ENCODE measurements around the genes FAH and MEX3B.

- PRO-cap: no peak
Measured at GRCh38 chr15:80126108-80126627, 26.6 kb upstream of the FAH start.

DNA sequence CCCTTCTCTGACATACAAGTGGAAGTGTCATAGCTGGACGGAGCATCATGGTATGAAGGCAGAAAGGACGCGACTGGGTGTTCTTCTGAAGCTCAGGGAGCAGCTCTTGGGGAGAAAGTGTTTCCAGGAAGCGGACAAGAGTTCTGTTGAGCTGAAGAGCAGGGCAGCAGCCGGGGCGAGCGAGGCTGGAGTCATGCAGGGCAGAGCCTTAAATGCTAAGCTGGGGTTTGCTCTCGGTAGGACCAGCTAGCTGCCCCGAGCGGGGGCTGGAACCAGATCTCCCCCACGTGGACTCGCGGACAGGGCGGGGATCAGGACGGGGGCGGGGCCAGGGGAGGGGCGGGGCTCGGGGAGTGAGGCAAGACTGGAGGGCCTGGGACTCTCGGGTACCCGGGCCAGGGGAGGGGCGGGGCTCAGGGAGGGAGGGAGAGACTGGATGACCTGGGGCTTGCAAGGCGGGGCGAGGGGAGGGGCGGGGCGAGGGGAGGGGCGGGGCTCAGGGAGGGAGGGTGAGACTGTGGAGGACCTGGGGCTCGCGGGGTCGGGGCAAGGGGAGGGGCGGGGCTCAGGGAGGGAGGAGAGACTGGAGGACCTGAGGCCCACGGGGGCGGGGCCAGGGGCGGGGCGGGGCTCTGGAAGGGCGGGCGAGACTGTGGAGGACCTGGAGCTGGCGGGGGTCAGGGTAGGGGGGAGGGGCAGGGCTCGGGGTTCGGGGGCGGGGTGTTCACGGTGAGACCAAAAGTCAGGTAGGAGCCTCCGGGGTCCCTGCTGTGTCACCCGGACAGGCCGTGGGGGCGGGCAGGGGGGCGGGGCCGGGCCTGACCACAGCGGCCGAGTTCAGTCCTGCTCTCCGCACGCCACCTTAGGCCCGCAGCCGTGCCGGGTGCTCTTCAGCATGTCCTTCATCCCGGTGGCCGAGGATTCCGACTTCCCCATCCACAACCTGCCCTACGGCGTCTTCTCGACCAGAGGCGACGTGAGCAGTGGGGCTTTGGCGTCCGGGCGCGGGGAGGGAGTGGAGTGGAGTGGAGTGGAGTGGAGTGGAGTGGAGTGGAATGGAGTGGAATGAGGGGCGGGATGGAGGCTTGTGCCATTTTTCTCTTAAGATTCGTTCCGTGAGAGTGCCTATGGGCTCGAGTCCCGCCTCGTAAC is at the start of gene FAH:
FAH (plus strand) TSS at position 840 of the 1,152 bp plus-strand sequence.
- PRO-cap: unidirectional peak, minus-strand start at position 148 of the sequence; unidirectional peak, minus-strand start at position 214 of the sequence; unidirectional peak, plus-strand start at position 719 of the sequence; unidirectional peak, plus-strand start at position 855 of the sequence

GRCh38 chr15:80159621-80160388 is 7.0 kb downstream of the FAH start:
- PRO-cap: no peak

GRCh38 chr15:80699281-80699878 is 4.3 kb downstream of the ABHD17C start:
- PRO-cap: no peak

- PRO-cap: no peak
Measured at GRCh38 chr15:80943678-80944159, 45.9 kb downstream of the MESD start.

GRCh38 chr15:81269016-81269992 is 54.6 kb downstream of the STARD5 start:
- PRO-cap: no peak

- PRO-cap: no peak
Measured at GRCh38 chr15:81299231-81299467, 24.8 kb downstream of the STARD5 start.

GRCh38 chr15:81309332-81310334 is 14.3 kb downstream of the STARD5 start:
- PRO-cap: no peak

DNA sequence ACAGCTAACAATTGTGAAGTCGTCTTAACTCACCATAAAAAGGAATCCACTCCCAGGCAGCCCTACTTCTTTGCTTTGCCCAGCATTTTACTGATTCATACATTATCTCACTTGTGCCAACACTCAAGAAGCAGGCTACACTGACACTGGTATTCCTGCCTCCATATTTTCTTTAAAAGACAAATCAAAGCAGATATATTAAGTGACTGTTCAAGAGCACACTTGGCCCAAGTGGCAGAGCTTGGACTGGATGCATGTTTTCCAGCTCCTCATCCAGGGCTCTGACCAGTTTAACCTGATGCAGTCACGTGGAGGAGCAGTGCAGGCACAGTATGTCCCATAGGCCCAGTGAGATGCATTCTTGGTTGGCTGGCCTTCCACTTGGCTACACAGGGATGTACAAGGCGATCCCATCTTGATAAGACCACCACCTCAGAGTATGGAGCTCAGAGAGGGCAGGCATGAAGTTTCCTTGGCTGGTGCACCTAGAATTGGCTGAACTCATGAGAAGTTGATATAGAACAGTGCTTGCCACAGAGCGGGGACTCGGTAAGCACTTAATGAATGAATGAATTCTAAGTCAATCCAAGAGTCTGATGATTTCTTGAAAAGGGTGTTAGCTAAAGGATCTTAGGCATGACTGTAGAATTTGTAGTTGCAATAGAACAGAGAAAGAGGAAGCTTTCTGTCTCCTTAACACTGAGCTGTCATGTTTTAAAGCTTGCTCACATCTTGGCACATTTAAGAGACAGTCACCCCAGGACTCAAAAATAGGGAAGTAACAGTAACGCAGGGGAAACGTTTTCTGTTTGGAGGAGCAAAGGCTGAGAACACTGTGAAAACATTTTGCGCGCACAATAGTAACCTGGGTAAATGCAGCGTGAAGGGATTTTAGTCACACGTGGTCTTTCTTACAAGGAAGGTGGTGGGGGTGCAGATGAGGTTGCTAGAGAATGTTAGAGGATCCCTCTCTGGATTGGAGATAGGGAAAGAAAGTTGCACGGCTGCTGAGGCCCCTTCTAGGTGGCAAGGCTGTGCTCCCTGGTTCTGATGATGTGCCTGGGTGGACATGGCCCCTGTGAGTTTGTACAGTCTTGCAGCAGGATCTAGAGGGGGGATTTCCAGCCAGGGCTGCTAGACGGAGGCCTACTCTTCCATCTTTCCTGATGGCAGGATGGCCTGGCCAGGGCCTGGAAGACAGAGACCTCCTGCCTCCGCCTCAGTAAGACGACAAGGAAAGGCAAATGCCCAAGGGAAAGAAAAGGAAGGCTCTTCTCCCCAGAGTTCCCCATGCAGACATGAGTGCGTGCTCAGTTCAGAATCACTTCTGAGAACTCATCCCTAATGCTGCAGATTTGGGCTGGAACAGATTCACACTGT is 12.2 kb downstream of the STARD5 start:
- PRO-cap: no peak

DNA sequence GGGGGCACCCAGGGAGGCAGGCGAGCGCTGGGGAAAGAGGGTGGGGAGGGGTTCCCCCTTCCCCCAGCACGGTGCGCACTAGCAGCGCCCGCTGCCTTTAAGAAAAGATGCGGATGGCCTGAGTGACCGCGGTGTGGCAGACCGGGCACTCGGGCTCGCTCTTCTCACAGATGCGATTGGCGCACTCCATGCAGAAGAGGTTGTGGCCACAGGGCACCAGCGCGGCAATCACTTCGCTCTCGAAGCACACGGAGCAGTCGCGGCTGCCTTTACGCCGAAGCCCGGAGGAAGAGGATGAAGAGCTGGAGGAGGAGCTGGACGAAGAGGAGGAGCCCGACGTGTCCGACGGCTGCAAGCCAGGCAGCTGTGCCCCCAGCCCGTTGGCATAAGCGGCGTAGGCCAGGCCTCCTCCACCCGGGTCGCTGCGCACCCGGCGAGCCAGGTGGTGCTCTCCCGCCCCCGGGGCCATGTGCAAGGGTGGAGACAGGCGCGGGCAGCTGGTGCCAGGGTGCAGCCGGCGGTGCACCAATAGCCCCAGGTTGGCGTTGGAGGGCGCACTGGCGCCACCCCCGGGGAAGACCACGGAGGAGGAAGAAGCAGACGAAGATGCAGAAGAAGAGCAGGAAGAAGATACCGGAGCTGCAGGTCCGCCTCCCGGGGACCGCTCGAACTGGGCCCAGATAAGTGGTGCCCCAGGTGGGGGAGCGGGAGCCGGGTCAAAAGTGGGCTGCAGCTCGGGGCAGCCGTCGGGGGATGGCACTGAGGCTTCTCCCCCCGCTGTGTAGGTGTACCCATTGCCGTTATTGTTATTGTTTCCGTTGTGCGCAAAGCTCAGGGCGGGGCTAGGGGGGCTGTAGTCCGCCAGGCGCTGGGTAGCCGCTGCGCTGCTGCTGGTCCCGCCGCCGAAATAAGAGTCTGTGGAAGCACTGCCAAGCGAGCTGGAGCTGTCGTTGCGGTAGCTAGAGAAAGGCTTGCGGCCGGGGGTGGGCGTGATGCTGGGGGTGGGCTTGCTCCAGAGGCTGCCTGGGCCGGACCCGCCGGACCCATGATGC is 2.4 kb downstream of the MEX3B start:
- PRO-cap: no peak

DNA sequence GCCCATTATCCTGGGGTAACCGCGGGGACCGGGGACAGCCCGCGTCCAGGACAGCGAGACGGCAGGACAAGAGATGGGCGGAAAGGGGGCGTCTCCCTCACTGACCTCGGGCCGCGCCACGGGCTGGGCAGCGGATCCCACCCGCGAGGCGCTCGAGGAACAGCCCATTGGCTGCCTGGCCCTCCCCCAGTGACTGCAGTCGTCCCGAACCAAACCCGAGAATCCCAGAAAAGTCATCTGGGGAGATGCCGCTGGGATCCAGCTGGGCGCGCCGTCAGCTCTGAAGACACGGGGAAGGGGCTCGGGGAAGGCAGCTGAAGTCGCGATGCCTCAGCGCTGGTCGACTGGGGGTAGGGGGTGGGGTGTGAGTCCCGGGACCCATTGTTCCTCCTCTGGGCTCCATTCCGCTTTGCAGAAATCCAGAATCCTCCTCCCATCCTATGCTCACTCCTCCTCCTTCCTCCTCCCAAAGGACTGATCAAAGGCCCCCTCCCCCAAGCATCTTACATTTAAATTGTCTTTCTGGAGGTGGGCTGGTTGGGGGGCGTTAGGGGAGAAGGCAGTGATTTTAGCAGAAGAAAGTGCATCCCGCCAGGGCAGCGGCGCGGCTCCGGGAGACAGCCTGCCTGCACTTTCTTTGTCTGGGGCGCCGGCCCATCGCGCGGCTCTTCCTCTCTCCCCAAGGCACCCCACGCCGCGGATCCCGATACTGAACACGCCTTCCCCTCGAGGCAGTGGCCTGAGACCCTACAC is 981 bp downstream of the MEX3B start:
- PRO-cap: bidirectional peak, plus-strand start at position 384 of the sequence, minus-strand start at position 282 of the sequence

GRCh38 chr15:82045947-82046558 is at the start of gene MEX3B:
TSS of gene MEX3B (minus strand) at chr15:82046018.
- PRO-cap: bidirectional peak, plus-strand start at chr15:82046154, minus-strand start at chr15:82046143; bidirectional peak, plus-strand start at chr15:82046395, minus-strand start at chr15:82046249

DNA sequence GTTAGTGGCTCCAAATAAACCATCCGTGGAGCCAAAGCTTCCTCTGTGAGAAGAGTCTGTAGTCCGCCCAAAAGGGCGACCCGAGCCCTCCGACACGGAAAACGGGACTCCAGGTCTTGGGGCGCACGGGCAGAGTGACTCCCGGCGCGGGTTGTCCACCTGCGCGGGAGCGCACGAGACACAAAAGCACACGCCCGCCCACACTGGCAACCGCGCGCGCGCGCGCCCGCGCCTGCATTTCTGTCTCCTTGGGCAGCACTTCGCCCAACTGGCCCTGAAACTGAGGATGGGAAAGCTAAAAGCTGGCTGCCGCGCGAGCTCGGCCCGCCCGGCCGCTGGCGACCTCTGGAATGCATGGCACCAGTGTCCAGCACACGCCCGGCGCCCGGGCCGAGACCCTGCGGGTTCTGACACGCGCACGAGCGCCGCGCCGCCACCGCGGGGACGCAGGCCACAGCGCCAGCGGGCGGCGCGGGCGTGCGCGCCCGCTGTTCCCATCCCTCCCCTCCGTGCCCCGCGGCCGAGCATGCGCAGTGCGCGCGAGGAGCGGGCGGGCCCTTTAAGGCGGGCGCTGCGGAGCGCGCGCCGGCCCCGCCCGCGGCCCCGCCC is 845 bp upstream of the MEX3B start:
- PRO-cap: bidirectional peak, plus-strand start at position 243 of the sequence, minus-strand start at position 270 of the sequence; bidirectional peak, plus-strand start outside the sequence, minus-strand start at position 352 of the sequence

- PRO-cap: no peak
Measured at GRCh38 chr15:82195744-82196246, 66.7 kb downstream of the EFL1 start.

DNA sequence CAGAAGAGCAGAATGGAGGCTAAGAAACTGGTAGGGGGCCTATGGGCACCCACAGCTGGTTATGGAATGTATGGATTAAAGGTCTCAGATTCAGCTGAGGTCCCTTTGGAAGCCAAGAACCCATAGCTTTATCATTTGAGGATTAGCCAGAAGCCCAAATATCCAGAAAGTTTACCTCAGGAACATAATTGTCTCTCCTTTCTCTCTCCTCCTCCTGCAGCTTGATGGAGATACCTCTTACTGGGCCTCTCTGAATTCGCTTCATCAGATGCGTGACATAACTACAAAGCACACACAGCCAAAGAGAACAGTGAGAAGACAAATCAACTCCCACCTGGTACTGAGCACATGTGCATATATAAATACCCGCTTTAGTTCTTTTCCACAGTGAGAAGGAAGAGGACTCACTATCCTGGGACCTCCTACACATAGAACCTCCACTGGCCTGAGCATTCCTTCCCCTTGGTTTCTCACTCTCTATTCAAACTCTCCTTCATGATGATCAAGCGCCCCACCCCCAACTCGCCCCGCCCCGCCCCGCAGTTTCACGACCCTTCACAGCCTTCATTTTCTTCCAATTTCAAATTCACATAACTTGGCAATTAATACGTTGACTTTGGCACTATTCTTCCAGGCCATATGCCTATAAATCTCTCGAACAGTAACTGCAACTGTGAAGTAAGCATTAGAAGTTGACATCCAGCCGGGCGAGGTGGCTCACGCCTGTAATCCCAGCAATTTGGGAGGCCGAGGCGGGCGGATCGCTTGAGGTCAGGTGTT is 1.4 kb downstream of the RPS17 start:
- PRO-cap: bidirectional peak, plus-strand start outside the sequence, minus-strand start at position 678 of the sequence

DNA sequence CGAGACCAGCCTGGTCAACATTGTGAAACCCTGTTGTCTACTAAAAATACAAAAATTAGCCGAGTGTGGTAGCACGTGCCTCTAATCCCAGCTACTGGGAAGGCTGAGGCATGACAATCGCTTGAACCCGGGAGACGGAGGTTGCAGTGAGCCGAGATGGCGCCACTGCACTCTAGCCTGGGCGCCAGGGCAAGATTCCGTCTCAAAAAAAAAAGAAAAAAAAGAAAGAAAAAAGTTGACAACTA is 850 bp downstream of the RPS17 start:
- PRO-cap: bidirectional peak, plus-strand start at position 111 of the sequence, minus-strand start outside the sequence; bidirectional peak, plus-strand start outside the sequence, minus-strand start at position 206 of the sequence

- PRO-cap: no peak
Measured at GRCh38 chr15:82803849-82804843, 1.7 kb downstream of the FSD2 start.

- PRO-cap: no peak
Measured at GRCh38 chr15:82815134-82815333, 5.6 kb downstream of the WHAMM start.

DNA sequence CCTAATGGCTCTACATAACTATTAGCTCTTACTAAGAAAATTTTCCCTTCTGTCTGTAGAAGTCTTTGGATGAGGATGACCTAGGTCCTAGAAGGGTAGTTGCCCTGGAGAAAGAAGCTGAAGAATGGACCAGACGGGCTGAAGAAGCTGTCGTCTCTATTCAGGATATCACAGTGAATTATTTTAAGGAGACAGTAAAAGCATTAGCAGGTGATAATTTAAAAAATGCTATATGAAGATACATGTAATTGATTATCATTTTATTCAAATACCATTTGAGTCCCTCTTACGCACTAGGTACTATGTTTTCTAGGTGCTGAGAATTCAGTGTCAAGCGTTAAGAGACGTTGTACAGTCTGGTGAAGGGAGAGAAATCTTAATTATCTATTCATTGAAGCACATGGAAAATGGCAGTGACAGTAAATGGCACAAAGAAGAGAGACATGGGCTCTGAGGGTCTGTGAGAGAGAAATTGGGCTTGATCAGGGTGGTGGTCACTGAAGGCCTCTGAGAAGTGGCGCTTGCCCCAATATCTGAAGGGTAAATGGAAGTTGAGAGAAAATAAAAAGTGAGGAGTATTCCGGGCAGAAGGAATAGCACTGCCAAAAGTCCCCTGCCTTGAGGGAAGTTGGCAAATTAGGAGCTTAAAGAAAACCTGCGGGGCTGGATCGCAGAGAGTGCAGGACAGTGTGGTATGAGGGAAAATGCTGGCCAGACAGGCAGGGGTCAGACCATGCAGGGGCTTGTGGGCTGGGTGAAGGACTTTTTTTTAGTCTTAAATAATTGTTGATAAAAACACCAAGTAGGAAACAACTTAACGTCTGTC is 7.4 kb downstream of the WHAMM start:
- PRO-cap: no peak

- PRO-cap: no peak
Measured at GRCh38 chr15:82832001-82832200, 22.5 kb downstream of the WHAMM start.